H7 (cell line): ENCODE measurements around a stretch of chr3.

DNA sequence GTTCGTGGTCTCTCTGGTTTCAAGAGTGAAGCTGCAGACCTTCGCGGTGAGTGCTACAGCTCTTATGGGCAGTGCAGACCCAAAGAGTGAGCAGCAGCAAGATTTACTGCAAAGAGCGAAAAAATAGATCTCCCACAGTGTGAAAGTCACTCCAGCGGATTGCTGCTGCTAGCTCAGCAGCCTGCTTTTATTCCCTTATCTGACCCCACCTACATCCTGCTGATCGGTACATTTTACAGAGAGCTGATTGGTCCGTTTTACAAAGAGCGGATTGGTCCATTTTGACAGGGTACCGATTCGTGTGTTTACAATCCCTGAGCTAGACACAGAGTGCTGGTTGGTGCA lies 12.9 kb upstream of the CCDC50 start:
- RAMPAGE, long total RNA, result no peak

GRCh38 chr3:191337922-191338411 lies 7.6 kb upstream of the UTS2B start:
- RAMPAGE, long total RNA, result no peak

GRCh38 chr3:191369643-191370261 lies 39.4 kb upstream of the UTS2B start:
- RAMPAGE, long total RNA, result no peak

- RAMPAGE, long total RNA, result no peak
Observed at GRCh38 chr3:192008698-192008989, 547.7 kb downstream of the PYDC2 start.

DNA sequence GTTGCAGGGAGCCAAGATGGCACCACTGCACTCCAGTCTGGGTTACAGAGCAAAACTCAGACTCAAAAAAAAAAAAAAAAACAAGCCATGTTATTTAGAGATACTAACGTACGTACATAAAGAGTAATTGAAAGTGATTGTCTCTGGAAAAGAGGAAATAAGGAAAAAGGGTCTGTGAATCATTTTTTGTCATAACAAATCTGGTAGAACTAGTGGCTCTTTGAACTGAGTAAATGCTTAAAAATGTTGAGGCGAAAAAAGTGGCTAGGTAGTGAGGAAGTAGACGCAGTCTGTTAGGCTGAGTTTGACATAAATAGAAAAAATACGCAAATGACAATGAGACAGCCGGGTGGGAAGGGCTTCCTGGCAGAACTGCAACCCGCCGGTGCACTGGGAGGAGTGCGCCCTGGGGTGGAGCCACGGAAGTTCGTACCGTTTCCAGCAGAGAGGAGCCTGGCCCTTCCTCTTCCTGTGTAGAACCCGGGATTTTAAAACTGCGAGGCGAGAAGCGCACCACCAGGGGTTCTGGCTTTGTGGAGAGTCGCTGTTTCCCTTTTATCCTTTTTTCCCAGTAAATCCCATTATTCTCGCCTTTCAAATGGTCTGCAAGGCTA lies 602.5 kb downstream of the PYDC2 start:
- RAMPAGE, long total RNA, result no peak

DNA sequence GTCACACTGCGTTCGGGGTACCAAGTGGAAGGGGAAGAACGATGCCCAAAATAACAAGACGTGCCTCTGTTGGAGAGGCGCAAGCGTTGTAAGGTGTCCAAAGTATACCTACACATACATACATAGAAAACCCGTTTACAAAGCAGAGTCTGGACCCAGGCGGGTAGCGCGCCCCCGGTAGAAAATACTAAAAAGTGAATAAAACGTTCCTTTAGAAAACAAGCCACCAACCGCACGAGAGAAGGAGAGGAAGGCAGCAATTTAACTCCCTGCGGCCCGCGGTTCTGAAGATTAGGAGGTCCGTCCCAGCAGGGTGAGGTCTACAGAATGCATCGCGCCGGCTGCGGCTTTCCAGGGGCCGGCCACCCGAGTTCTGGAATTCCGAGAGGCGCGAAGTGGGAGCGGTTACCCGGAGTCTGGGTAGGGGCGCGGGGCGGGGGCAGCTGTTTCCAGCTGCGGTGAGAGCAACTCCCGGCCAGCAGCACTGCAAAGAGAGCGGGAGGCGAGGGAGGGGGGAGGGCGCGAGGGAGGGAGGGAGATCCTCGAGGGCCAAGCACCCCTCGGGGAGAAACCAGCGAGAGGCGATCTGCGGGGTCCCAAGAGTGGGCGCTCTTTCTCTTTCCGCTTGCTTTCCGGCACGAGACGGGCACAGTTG lies 318.6 kb downstream of the FGF12 start:
- RAMPAGE, long total RNA, result no peak

DNA sequence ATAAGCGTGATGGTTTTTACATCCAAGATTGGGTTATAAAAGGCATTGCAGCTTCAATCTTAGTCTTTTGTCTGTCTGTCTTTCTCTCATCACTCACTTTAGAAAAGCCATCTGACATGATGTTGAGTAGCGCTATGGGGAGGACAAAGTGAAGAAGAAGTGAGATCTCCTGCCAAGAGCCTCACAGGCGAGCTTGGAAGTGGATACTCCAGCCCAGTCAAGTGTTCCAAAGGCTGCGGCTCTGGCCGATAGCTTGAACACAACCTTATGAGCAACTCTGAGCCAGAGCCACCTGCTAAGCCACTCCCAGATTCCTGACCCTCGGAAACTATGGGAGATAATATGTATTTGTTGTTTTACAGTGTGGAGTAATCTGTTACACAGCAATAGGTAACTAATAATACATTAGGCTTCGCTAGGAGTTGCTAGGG lies 76.3 kb downstream of the MB21D2 start:
- RAMPAGE, long total RNA, result no peak

- RAMPAGE, long total RNA, result no peak
Observed at GRCh38 chr3:192887012-192887629, 30.5 kb downstream of the MB21D2 start.

GRCh38 chr3:193555614-193556216 lies 1.0 kb upstream of the ATP13A4 start:
- RAMPAGE, long total RNA, result no peak

DNA sequence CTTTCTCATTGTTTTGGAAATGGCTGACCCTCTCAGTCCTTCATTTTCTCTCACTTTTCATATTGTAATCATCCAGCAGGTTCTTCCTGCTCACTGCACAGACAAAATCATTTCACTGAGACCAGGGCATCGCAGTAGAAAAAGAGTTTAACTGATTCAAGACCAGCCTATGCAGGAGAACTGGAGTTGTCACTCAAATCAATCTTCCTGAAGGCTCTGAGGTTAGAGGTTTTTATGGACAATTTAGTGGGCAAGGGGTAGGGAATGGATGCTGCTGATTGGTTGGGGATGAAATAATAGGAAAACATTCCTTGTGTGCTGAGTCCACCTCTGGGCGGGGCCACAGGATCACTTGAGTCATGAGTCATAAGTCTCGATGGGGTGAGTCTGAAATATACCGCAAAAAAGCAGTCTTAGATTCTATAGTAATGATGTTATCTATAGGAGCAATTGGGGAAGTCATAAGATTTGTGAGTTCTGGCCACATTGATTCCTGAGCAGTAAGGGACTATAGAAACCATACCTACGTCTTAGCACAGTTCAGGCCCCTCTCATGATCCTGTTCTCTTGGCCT lies 2.9 kb upstream of the OPA1 start:
- RAMPAGE, long total RNA, result no peak

GRCh38 chr3:193841747-193843000 lies 249.2 kb downstream of the OPA1 start:
- RAMPAGE, long total RNA, result no peak

DNA sequence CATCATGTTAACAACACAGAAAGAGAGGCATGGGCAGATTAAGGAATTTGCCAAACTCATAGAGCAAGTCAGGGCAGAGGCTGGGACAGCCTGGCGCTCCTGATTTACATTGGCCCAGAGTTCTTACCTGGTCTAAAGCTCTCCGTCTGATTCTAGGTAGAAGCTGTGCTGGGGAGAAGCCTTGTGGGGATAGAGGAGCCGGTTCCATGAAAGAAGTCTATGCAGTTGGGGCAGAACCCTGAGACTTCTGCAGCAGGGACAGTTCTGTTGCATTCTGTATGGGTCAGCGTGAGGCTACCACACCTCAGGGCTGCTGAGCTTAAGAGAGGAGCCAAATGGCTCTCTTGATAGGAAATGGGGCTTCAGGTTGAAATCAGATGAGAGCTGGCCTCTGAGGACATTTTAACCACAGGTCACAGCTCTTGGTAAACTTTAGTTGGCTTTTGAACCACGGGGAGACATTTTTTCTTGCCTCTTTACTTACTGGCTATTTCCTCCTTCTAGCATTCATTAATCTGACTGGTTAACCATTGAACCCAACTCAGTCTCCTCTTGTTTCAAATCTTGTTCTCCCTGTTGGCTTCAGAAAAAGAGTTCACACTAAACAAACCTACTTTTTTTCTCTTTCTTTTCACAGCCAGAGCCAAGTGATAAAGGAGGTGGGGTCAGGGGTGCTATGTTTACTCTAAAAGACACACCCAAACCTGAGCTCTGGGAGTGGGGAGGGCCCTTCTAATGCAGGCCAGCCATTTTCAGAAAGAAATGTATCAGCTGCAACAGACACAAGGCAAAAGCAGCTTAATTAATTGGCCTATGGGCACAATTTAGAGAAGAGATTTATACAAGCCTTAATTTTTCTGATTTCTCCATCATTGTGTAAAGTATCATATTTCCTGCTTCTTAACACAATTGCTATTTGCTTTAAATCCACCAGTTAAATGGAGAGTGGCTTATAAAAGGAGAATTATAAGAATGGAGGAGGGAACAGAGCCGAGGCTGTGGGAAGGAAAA lies 250.8 kb downstream of the OPA1 start:
- RAMPAGE, long total RNA, result no peak

- RAMPAGE, long total RNA, result no peak
Observed at GRCh38 chr3:193884475-193885156, 251.3 kb upstream of the HES1 start.

- RAMPAGE, long total RNA, result no peak
Observed at GRCh38 chr3:193885687-193886277, 250.2 kb upstream of the HES1 start.

DNA sequence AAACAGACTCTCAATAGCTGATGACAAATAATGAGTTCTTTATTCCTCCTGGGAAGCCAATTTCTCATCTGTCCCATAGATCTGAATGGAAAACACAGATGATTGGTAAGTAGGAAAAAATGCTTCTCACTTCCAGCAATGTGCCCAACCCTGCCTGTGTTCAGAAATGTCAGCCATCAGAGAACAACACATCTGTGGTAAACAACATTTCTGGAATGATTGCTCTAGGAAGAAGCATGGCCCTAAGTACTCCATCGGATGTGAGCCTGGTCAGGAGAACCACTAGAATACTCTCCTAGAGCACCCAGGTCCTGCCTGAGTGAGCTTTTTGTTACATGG lies 240.5 kb upstream of the HES1 start:
- RAMPAGE, long total RNA, result no peak

DNA sequence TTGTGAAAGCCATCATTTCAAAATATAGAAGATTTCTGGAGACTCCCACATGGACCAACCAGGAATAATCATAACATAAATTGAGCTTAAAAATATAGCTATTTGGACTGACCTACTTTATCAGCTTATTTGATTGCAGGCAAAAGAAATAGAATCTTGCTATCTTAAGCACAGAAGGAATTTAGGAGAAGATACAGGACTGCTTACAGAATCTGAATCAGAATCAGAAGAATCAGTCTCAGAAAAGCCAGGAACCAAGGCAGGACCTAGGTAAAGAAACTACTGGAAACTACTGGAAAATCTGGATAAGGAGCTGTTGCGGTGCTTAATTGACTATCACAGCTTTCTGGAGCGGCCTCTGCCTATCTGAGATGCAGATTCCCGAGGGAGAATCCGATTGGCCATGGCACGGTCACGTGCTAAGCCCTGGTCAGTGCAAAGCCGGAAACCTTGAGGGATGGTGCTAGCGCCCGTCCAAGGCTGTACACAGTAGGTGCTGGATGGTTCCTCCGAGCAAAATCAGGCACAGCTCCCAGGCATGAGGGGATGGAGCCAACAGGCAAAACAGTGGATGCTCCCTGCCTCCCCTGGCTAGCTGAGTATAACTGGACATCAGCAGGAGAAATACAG lies 238.8 kb upstream of the HES1 start:
- RAMPAGE, long total RNA, result no peak

- RAMPAGE, long total RNA, result no peak
Observed at GRCh38 chr3:194104019-194104883, 31.7 kb upstream of the HES1 start.

DNA sequence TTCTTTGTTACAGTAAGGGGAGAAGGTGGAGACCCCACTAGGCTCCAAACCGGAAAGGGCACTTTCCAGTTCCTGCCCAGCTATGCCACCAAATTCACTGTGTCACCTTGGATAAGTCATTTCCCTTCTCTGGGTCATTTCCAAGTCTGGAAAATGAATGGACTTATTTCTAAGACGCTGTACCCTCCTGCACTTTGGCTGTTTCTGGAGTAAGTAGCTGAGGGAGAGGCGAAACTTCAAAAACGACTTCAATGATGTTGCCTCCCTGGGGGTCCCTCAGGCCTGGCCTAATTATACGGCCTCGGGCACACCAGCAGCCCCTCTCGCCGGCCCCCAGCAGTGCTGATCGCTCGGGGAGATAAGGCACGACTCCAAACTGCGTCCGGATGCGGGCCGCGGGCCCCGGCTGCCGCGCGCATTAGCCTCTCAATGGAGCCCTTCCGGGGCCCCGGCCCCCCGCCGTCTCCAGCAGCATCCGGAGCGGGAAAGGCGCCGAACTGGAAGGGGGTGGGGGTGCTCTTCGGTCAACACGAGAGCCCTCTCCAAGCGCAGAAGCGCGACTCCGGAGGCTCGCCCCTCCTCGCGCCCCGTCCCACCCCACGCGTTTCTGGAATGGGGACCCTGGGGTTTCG lies 4.7 kb downstream of the HES1 start:
- RAMPAGE, long total RNA, result no peak

DNA sequence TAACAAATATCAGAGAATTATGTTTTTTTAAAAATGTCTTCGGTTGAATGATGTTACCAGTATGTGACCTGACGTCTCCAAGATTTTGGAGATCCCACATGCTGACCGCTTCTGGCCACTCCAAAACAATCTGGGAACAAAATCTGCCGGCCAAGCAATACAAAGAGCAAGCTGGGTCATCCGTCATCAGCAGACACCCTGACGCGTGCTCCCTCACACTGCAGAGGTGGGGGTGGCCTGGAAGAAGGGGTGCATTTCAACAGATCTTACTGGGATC lies 33.6 kb downstream of the HES1 start:
- RAMPAGE, long total RNA, result no peak

GRCh38 chr3:194203455-194203872 lies 67.5 kb downstream of the HES1 start:
- RAMPAGE, long total RNA, result no peak